Right atrium auricular region (tissue), 2 donors: ENCODE data around the genes TINAGL1, ADGRB2 and MARCKSL1.

GRCh38 chr1:31384486-31384881 lies 11.6 kb upstream of the FABP3 start:
- PRO-cap = no peak
- RAMPAGE, long total RNA, 2 experiments = no peak in any of the 2 experiments

DNA sequence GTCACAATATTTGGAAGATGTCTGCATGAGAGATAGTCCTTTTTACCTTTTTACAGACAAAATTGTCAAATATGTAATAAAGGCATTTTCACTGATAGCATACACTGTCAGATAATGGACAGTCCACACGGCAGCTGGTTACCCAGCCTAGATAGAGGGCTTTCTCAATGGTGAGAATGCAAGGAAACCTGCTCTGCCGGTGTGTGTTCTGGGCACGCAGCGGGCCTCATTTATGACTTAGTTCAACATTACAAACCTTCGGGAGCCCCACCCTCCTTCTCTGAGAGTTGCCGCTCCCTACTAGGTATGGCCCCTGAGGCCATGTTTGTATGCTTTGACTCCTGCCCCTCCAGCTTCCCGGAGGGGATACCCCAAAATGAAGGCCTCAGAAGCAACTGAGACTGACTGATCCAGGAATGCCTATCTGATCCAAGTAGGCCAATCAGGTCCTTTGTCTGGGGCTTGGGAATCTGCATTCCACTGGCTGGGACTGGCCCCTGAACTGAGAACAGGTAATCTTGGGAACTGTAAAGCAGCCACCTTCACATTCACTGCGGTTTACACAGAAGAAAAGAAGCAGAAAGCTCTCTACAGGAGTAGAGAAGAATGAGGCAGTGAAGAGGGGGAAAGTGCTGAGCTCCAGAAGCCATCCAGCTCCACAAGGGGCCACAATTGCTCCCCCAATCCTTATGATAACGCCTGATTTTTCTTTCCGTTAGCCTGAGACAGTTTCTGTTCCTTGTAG lies 17.3 kb upstream of the FABP3 start:
- PRO-cap = no peak
- RAMPAGE, long total RNA, 2 experiments = no peak in any of the 2 experiments

GRCh38 chr1:31576142-31576633 lies at the start of gene TINAGL1:
TINAGL1 (plus strand) TSS chr1:31576515.
- PRO-cap = bidirectional peak, plus-strand start at chr1:31576515, minus-strand start at chr1:31576400
- RAMPAGE, long total RNA, 2 experiments = start-site peak on the plus strand in 2 of 2 experiments, at chr1:31576523-31576548 at its widest, 845 to 972 reads per replicate

- PRO-cap = bidirectional peak, plus-strand start at chr1:31580822, minus-strand start at chr1:31580594; bidirectional peak, plus-strand start at chr1:31581108, minus-strand start at chr1:31581101
- RAMPAGE, long total RNA, 2 experiments = no peak in any of the 2 experiments
Observed at GRCh38 chr1:31580209-31581442, 4.3 kb downstream of the TINAGL1 start.

DNA sequence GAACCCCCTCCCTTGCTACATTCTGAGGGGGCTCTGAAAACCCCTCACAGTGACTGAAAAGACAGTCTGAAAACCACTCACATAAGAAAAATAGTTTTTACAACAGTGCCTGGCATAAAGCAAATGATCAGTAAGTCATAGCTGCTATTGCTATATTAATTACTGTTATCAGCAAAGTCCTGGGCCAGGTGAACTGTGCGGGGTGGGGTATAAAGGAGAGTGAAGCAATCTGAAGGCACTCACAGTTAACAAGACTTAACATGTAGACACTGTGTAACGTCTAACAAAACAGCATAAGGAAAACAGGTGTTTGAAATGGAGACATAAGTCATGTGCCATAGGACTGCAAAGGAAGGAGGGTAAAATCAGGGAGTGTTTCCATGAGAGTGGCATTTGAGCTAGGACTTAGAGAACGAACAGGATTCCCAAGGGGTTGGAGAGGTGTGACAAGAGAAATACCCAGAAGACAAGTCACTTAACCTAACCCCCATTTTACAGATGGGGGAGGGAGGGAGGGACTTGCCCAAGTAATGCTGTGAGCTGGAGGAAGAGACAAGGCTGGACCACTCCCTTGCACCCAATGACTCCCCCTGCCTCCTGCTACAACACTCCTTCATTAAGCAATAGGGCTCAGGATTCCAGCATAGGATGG lies 6.8 kb downstream of the PEF1 start:
- PRO-cap = no peak
- RAMPAGE, long total RNA, 2 experiments = no peak in any of the 2 experiments

DNA sequence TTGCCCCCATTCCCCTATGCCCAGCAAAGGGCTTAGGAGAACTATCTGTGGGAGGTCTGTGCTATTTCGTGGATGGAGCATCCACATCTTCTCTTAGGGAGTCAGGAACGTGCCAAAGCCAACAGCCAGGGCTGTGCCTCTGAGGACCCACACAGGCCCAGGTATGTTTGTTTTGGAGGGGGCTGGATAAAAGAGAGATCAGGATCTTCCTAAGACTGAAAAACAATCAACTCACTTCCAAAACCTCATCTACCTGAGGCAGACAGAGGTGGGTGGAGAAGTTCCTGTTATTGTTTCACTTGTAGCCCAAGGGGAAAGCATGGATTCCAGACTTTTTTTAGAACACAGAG lies 3.8 kb upstream of the PEF1 start:
- PRO-cap = no peak
- RAMPAGE, long total RNA, 2 experiments = no peak in any of the 2 experiments

DNA sequence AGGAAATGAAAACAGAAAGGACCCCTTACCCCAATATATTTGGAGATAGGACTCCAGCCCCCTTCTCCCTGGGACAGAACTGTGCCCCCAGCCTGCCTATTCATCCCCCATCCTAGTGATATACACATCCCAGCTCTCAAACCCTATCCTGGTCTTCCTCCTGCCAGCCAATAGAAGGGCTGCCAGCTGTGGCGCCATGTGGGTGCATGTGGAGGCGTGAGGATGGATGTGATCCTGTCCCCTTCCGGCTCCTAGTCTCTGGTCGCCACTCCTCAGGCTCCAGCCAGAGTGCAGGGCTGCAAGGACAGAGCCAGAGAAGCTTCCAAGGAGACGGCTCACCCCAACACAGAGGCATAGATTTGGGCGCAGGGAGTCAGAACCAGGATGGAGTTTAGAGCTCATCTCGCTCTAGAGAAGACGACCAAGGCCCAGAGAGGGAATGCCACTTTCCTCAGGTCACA lies 478 bp downstream of the COL16A1 start:
- PRO-cap = no peak
- RAMPAGE, long total RNA, 2 experiments = no peak in any of the 2 experiments

DNA sequence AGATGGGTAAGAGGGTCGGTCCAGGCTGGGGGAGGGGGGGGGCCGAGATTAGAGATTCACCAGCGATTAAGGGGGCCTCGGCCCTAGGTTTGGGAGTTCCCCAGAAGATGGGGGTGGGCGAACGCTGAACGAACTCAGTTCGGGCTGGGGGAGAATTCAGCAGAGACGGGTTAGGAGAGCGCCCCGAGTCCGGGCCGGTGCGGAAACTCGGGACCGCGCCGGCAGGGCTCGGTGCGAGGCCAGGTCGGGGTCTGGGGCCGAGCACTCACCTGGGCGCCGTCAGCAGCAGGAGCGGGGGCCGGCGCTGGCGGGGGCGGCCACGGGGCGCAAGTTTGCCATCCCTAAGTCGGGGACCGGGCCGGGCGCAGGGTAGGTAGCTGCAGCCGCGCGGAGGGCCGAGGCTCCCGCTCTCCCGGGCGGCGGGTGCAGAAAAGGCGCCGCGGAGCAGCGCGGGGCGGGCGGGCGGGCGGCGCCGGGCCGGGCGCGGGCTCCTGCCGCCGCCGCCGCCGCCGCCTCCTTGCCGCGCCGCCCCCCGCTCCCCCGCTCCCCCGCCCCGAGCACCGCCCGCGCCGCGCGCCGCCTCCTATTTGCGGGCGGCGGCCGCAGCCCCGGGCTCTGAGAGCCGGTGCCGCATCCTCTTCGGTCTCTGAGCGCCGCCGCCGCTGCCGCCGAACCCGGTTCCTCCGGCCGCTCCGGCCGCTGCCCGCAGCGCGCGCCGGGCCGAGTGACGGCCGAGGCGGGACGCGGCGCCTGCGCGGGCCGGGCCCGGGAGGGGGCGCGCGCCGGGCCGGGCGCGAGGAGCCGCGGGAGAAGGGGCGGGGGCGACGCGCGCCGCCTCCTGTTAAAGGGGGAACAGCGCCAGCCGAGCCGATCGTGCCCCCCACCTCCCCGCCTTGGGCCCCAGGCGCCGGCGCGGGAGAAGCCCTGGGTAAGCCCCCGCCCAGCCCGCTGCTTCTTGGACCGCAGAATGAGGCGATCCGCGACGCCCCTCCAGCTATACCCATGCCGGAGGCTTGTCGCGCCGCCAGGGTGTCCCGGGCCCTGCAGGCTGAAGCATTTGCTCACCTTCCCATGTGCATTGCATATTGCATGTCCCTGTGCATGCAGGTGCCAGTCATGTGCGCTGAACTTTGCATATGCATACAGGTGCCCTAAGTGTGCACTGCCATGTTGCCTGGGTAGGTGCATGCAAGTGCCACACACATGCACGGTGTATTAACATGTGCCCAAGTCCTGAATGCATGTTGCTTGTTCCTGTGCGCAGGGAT lies at the start of gene ADGRB2:
Gene ADGRB2, minus strand, starts transcription at position 726 of the 1,268 bp plus-strand sequence.
- PRO-cap = unidirectional peak, minus-strand start at position 726 of the sequence
- RAMPAGE, long total RNA, 2 experiments = no peak in any of the 2 experiments

GRCh38 chr1:31811522-31811886 lies 4.3 kb downstream of the SPOCD1 start:
- PRO-cap = no peak
- RAMPAGE, long total RNA, 2 experiments = no peak in any of the 2 experiments

DNA sequence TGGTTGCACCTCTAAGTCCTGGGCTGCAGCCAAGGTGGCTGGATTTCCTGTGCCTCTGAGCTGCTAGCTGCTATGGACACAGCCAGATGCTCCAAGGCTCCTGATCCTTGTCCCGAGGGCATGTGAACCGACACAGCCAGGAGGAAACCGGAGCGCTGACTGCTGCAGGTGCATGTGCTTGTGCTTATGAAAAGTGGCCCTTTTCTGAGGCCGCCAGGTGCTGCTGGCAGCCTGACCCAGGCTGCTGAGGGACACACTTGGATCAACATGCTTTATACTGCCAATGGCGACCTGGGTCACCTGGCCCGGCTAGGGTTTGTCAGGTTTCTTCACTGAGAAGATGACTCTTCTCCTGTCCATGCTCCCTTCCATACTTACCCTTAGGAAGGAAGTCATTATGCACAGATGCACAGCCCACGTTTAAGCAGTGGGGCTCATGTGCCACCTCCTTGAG lies 14.9 kb upstream of the SPOCD1 start:
- PRO-cap = no peak
- RAMPAGE, long total RNA, 2 experiments = no peak in any of the 2 experiments

GRCh38 chr1:31926761-31927664 lies 11.2 kb downstream of the PTP4A2 start:
- PRO-cap = no peak
- RAMPAGE, long total RNA, 2 experiments = no peak in any of the 2 experiments

- PRO-cap = no peak
- RAMPAGE, long total RNA, 2 experiments = no peak in any of the 2 experiments
Observed at GRCh38 chr1:32178344-32178831, 1.1 kb upstream of the TXLNA start.

DNA sequence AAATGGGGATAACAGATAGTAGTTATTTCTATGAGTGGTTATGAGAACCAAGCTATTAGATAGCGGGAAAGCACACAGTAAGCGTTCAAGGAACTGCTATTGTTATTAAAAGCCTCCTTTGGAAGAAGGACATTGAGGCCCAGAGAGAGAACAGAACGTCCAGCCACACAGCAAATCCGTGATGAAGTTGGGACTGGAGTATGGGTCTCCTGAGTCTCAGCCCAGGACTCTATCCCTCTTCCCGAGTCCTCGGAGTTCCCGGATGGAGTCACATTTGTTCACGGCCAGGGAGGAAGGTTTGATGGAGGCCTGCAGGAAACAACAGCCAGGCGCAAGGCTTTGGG lies 407 bp upstream of the TXLNA start:
- PRO-cap = no peak
- RAMPAGE, long total RNA, 2 experiments = no peak in any of the 2 experiments

DNA sequence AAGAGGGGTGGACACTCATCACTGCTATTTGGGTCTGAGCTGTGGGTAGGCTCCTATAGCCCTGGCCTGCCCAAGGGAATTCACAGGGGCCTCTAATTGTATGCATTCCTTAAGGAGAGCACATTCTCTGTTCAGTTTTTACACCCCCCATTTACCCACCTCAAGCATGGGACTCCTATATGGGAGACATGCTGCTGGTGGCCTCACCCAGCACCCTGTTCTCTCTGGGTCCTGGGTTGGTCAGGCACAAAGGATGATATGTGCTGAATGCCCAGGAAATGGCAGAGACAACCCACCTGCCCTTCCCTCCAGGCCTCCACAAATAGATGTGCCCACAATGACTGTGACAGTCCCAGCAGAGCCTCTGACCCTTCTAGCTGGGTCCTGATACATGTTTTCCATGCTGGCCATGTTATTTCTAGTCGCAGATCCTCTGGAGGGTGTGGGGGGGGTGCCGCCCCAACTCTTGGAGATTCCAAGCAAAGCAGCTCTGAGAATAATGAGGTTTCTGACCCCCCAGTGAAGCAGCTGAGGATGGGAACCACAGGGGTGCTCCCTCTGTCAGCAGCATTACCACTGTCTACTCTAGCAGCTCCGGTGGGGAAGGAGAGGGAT lies 1.4 kb upstream of the CCDC28B start:
- PRO-cap = no peak
- RAMPAGE, long total RNA, 2 experiments = no peak in any of the 2 experiments

DNA sequence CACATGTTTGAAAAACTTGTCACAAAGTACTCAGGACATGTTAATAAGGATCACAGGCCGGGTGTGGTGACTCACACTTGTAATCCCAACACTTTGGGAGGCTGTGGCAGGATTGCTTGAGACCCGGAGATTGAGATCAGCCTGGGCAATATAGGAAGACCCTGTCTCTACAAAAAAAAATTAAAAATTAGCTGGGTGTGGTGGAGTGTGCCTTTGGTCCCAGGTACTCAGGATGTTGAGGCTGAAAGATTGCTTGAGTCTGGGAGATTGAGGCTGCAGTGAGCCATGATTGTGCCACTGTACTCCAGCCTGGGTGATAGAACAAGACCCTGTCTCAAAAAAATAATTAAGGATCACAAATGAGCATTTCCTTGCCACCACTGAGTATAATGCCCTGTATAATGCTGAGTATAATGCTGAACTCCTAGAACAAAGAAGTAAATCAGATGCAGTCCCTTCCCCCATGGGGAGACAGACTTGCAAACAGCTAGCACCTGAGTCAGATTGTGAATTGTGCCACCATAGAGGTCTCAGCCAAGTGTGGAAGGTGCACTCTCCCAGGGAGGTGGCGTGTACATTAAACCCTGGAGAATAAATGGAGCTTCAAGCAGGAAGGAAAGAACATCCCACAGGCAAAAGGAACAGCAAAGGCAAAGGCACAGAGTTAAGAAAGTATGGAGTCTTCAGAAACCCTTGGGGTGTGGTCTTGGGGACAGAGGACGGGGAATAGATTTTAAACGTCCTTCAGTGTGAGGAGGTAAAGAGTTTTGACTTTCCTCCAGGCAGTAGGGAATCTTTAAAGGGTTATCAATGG lies 5.4 kb downstream of the EIF3I start:
- PRO-cap = no peak
- RAMPAGE, long total RNA, 2 experiments = no peak in any of the 2 experiments

GRCh38 chr1:32234586-32235481 lies 12.2 kb upstream of the FAM167B start:
- PRO-cap = no peak
- RAMPAGE, long total RNA, 2 experiments = no peak in any of the 2 experiments

GRCh38 chr1:32273687-32274400 lies 18.0 kb upstream of the HDAC1 start:
- PRO-cap = no peak
- RAMPAGE, long total RNA, 2 experiments = no peak in any of the 2 experiments

- PRO-cap = no peak
- RAMPAGE, long total RNA, 2 experiments = no peak in any of the 2 experiments
Observed at GRCh38 chr1:32333697-32334749, 2.0 kb downstream of the MARCKSL1 start.

GRCh38 chr1:32335782-32336672 lies at the start of gene MARCKSL1:
MARCKSL1 (minus strand) TSS chr1:32336233.
- PRO-cap = bidirectional peak, plus-strand start at chr1:32336411, minus-strand start at chr1:32336233
- RAMPAGE, long total RNA, 2 experiments = no peak in any of the 2 experiments

DNA sequence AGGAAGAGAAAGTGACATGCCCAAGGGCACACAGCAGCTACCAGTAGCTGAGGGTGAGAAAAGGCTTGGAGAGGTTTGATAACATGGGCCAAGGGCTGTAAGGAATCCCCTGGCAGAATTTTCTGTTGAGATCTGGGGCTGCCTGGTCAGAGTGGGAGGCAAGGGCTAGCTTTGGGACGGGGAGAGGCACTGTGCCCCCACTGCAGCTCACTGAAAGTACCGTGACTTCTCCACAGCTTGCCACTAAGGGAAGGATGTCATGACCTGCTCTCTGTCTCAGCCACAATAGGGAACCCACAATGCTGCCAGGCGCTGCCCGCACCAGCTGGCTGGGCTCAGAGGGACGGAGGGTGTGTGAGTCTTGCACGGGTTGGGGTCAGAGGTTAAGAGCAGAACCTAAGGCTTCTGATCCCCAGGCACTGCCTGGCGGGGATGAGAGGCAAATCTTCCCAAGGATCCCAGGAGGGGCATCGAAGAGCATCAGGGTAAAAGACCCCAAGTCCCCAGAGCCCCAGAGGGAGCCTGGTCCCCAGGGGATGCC lies 1.8 kb upstream of the MARCKSL1 start:
- PRO-cap = no peak
- RAMPAGE, long total RNA, 2 experiments = no peak in any of the 2 experiments